Peyer's patch (tissue), 4 donors: ENCODE measurements around the genes WDR62, POLR2I, ZFP82 and ZNF345.

- PRO-cap = bidirectional peak, plus-strand start at chr19:36014538, minus-strand start at chr19:36014207
- RAMPAGE, long total RNA, 4 experiments = start-site peak on the plus strand in 2 of 4 experiments, at chr19:36014484-36014511 at its widest, 7 to 10 reads per replicate
These were observed 527 bp upstream of the ALKBH6 start for GRCh38 chr19:36014329-36015151.

DNA sequence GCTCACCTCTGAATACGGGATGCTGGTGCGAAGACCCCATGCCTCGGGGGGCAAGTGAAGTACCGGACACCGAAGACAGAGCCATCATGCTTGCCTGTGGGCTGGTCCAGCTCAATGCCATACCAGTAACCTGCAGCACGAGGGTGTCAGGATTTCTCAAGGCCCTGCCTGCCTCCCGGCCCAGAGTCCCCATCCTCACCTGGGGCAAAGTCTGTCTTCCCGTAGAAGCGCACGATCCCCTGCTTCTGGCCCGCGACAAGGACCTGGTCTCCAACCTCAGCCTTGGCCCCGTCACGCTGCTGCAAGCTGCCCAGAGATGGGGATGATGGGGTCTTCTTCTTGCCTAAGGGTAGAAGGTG is 3.6 kb upstream of the ALKBH6 start:
- PRO-cap = no peak
- RAMPAGE, long total RNA, 4 experiments = no peak in any of the 4 experiments

- PRO-cap = bidirectional peak, plus-strand start at chr19:36054893, minus-strand start at chr19:36054777
- RAMPAGE, long total RNA, 4 experiments = start-site peak on the plus strand in 2 of 4 experiments, at chr19:36054889-36055099 at its widest, 5 to 9 reads per replicate
These were observed at the start of gene WDR62 for GRCh38 chr19:36054835-36055438. TSS of gene WDR62 (plus strand) at chr19:36054897.

DNA sequence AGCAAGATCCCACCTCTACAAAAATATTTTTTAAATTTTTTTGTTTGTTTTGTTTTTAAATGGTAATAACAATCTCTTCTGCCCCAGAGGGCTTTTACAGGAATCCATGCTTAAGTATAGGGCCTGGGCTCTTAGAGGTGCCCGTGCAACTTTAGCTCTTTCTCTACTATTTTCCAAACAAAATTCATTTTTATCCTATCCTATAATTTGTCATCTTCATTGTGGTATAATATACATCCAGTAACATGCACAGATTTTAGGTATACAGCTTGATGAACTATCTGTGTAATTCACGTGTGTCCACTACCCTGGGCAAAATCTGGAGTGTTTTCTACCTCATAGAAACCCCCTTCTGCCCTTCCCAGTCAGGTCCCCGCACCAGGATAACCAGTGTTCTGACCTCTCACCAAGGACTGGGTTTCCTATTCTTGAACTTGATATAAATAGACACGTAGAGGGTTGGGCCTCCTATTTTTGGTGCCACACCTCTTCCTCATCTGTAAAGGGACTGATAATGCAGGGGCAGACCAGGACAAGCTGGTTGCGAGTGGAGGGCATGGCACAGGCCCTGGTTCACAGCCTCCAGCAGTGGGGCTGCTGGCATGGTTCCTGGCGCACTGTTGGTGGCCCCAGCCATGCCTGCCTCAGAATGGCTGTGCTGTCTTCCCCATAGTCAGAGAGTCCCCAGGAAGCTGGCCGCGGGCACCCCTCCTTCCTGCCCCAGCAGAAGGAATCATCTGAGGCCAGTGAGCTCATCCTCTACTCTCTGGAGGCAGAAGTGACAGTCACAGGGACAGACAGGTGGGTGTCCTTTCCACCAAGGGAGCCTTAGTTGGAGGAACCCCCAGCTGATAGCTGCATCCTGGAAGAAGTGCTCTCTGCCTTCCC is 10.6 kb upstream of the OVOL3 start:
- PRO-cap = no peak
- RAMPAGE, long total RNA, 4 experiments = no peak in any of the 4 experiments

GRCh38 chr19:36114678-36115093 is at the start of gene POLR2I:
TSS of gene POLR2I (minus strand) at chr19:36114875.
- PRO-cap = bidirectional peak, plus-strand start at chr19:36114949, minus-strand start at chr19:36114891
- RAMPAGE, long total RNA, 4 experiments = start-site peak on the minus strand in 4 of 4 experiments, at chr19:36114859-36114920 at its widest, 18 to 287 reads per replicate

DNA sequence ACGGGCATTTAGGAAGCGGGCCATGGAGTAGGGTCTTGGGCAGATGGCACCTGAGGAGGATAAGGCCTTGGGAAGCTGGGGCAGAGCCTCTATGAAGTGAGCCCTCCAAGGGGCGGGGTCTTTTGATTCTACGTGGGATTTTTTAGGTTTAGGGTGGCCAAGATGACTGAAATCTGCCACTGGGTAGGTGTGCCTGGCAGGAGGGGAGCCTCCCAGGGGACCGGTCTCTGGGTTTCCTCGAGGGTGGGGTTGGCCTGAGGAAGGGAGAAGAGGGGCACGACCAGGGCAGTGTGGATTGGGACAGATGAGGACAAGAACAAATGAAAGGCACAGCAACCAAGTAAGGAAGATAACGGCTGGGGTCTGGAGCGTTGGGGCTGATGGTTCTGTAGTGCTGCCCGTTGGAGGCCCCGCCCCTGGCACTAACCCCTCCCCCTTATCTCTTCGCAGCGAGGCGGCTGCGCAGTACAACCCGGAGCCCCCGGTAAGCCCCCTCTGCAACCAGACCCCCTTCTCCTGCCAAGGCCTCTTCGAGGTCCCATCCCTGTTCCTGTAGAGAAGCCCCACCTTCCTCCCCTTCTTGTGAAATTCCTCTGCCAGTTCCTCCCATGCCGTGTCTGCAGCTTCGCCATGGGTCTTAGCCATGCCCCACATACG is 2.1 kb downstream of the CAPNS1 start:
- PRO-cap = no peak
- RAMPAGE, long total RNA, 4 experiments = no peak in any of the 4 experiments

- PRO-cap = no peak
- RAMPAGE, long total RNA, 4 experiments = no peak in any of the 4 experiments
These were observed 277 bp downstream of the COX7A1 start for GRCh38 chr19:36152002-36152338.

DNA sequence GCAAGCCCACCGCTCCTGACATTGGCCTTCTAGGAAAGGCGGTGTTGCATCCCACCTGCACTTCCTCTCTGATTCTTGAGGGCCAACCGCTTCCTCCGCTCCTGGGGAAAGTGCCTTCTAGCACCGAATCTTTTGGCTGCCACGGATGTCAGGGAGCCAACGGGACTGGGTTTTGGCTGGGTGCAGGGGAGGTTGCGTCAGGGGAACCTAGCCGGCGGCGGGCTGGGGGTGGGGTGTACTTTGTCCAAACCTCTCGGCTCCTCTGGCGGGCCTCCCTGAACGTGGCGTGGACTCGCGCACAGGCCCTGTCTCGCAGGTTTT is 58.1 kb downstream of the ZNF146 start:
- PRO-cap = unidirectional peak, plus-strand start at position 197 of the sequence
- RAMPAGE, long total RNA, 4 experiments = no peak in any of the 4 experiments

DNA sequence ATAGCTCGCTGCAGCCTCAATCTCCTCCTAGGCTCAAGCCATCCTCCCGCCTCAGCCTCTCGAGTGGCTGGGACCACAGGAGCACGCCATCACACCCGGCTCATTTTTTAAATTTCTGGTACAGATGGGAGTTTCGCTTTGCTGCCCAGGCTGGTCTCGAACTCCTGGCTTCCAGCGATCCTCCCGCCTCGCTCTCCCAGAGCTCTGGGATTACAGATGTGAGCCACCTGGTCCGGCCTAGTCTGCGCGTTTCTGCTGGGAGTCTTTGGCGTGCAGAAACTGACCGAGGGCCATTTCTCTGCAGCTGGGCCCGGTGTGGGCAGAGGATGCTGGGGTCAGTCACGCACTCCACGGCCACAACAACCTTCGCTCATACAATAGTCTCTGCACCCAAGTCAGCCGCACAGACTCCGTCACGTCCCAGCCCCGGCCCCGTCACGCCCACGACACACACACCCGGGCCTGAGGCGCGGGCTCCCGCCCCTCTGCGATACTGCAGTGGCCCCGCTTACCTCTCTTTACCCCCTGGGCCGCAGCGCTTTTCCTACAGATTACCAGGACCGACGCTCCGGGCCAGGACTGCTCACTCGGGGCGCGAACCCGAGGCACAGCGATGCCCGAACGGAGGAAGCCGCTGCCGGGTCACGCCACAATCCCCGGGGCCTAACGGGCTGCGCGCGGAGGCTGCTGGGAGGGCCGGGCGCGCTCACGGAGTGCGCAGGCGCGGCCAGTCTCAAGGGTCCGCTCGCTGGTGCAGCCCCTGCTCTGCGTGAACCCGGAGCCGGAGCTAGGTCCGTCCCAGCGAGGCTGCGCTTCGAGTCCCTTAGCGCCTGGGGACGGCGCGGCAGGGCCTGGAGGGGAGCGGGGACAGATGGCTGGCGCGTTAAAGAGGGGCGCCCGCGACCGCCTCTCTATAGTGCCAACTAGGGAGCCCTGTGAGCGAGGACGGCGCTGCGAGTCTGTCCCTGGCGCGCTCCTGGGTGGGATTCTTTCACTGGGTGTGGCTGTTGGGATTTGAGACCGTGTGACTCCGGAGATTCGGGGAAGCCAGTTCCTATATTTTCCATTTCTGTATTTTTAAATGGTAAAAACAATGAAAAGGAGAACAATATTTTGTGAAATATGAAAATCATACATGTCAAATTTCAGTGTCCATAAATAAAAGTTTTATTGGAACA is at the start of gene ZFP82:
Gene ZFP82 (minus strand): TSS at position 665 of the 1,178 bp plus-strand sequence.
- PRO-cap = bidirectional peak, plus-strand start at position 736 of the sequence, minus-strand start at position 665 of the sequence
- RAMPAGE, long total RNA, 4 experiments = start-site peak on the minus strand in 3 of 4 experiments, centred at positions 652 to 666 of the sequence, 10 to 14 reads per replicate

DNA sequence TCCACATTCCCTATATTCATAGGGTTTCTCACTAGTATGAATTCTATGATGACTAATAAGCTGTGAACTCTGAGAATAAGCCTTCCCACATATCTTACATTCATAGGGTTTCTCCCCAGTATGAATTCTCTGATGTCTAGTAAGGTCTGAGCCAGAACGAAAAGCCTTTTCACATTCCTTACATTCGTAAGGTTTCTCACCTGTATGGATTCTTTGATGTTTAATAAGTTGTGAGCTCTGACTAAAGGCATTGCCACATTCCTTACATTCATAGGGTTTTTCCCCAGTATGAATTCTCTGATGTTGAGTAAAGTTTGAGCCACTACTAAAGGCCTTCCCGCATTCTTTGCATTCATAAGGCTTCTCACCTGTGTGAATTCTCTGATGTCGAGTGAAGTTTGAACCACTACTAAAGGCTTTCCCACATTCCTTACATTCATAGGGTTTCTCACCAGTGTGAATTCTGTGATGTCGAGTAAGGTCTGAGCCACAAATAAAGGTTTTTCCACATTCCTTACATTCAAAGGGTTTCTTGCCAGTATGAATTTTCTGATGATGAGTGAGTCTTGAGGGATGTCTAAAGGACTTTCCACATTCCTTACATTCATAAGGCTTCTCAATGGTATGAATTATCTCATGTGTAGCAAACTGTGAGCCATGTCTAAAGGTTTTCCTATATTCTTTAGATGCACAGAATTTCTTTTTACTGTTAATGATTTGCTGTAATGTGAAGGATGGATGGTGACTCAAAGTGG is 30.8 kb upstream of the ZFP82 start:
- PRO-cap = no peak
- RAMPAGE, long total RNA, 4 experiments = no peak in any of the 4 experiments

GRCh38 chr19:36689262-36689705 is 1.9 kb downstream of the ZNF567 start:
- PRO-cap = no peak
- RAMPAGE, long total RNA, 4 experiments = no peak in any of the 4 experiments

DNA sequence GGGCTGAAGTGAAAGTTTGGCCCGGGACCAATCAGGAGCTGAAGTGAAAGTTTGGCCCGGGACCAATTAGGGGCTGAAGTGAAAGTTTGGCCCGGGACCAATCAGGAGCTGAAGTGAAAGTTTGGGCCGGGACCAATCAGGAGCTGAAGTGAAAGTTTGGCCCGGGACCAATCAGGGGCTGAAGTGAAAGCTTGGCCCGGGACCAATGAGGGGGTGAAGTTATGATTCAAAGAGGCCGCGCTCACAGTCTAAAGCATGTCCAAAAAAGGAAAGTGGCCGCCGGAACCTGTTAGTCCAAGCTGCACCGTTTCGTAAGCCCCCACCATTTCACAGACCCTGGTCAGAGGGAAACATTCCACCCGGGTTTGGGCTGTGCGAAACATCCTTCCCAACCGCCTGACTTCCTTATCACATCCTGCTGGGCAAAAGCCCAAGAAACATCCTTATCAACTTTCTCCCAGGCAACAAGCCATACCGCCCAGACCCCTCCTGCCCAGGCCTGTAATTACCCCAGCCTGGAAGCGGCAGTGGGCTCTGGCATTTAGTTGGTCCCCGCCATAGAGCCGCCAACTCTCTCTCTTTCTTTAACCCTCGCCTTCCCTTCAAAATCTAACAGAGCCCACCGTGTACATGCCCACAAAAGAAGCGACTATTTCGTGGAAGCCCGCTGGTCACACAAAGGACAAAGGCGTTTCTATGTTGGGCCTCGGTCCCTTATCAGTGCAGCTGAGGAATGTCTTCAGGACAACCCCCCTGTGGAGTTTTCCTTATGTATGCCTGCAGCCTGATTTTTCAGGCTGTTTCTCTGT is 974 bp downstream of the ZNF850 start:
- PRO-cap = no peak
- RAMPAGE, long total RNA, 4 experiments = no peak in any of the 4 experiments

GRCh38 chr19:36850632-36851596 is at the start of gene ZNF345:
TSS of gene ZNF345 (plus strand) at chr19:36850876.
- PRO-cap = bidirectional peak, plus-strand start at chr19:36850896, minus-strand start at chr19:36850787
- RAMPAGE, long total RNA, 4 experiments = start-site peak on the plus strand in 4 of 4 experiments, at chr19:36850852-36850930 at its widest, 7 to 41 reads per replicate; start-site peak on the minus strand in 3 of 4 experiments, at chr19:36850751-36850810 at its widest, 11 to 23 reads per replicate

DNA sequence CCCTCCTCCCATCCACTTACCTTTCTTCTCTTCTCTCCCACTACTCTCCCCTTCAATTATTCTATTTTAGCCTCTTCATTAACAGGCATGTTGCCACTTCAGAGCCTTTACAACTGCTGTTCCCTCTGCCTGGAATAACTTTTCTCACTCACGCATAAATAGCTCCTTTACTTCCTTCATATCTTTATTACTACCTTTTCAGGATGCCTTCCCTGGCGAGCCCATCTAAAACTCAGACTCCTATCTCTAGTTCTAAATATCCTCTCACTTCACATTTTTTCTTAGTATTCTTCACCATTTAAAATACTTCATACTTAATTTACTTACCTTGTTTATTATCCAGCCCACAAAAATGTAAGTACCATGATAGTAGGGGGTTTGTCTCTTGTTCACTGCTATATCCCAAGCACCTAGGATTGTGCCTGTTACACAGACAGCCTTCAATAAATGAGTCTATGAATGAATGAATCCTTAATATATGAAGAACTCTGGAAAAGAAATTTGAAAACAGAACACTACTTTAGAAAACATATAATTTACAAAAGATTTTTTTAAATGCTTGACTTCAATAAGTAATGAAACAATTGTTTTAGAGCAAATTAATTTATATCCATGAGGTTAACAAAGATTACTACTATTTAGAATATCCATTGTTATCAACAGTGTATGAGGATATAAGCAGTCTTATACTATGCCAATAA is 2.1 kb downstream of the ZNF569 start:
- PRO-cap = no peak
- RAMPAGE, long total RNA, 4 experiments = no peak in any of the 4 experiments

GRCh38 chr19:37988751-37989331 is 81.8 kb downstream of the SIPA1L3 start:
- PRO-cap = no peak
- RAMPAGE, long total RNA, 4 experiments = no peak in any of the 4 experiments

DNA sequence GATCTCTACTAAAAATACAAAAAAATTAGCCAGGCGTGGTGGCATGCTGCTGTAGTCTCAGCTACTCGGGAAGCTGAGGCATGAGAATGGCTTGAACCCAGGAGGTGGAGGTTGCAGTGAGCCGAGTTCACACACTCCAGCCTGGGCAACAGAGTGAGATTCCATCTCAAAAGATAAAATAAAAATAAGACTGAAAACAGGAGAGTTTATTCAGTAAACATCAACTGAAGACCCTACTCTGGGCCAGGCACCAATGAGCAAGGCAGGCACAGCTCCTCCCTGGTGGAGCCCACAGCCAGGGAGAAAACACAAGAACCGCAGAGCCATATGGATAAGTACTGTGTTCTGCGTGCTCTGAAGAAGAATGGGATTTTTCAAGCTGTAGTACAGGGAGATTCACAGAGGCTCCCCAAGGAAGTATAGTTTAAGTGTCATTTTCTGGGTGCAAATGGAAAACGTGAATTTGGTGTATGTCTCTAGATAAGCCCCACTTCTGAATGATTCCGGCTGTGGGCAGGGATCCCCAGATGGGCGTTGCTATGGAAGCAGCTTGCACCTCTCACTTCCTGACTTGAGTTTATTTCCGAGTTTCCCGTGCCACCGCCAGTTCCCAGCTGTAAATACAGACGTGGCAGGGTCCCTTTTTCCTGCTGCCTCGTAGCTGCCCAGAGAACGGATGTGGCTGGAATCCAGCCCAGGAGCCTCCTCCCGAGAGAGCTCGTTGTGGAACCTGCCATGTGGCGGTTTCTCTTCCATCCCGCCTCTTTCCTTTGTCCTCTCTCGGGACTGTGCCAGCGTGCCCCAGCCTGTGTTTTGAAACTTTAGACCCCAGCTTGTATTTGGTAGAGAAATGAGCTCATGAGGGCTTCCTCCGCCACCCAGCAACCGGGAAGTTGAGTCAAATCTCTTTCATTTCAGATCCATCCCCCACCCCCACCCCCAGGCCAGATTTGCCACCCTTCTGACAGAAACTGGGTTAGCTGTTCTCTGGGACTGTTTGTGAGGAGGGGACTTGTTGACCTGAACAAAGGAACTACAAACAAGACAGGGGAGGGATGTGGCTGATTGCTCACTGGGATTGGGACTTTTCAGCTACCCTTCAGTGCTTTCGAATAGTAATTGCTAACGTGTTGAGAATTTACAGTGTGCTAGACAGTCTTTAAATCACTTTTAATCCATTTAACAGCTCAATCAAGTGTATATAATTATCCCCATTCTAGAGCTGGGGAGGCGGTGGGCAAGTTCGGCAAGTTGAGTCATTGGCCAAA is 96.4 kb downstream of the SIPA1L3 start:
- PRO-cap = no peak
- RAMPAGE, long total RNA, 4 experiments = no peak in any of the 4 experiments

- PRO-cap = bidirectional peak, plus-strand start at chr19:38004754, minus-strand start at chr19:38004611
- RAMPAGE, long total RNA, 4 experiments = no peak in any of the 4 experiments
These were observed 97.5 kb downstream of the SIPA1L3 start for GRCh38 chr19:38004474-38004879.

GRCh38 chr19:38023142-38023966 is 116.3 kb downstream of the SIPA1L3 start:
- PRO-cap = no peak
- RAMPAGE, long total RNA, 4 experiments = no peak in any of the 4 experiments

DNA sequence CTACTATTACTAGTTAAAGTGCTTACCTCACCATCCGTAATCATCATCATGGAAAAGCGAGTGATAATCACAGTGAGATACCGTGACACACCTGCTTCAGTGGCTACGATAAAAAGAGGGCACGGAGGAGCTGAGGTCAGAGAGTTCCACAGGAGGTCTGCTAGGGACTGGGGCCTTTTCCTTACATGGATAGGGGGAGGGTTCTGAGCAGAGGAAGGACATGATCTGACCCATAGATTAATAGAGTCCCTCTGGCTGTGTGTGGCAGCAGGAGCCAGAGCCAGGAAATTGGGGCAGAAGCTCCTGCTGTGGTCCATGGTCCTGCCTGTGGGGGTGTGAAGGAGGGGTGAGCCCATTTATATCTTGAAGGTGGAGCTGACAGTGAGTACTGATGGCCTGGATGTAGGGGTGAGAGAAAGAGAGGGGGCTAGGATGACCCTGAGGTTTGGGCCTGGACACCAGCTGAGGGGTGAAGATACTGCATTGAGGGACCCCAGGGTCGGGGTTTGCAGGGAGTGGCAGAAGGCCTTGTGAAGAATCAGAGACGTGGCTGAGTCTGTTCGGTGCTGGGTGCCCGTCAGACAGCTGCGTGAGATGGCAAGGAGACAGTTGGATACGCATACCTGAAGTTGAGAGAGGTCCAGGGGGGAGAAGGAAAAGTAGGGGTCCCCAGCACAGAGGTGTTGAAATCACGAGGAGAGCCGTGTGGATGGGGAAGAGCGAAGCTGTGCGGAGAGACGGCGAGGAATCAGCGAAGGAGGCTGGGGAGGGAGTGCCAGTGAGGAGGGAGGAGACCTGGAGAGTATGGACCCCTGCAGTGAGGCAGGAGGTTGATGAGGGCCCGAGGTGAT is 136.9 kb downstream of the SIPA1L3 start:
- PRO-cap = unidirectional peak, plus-strand start at position 736 of the sequence
- RAMPAGE, long total RNA, 4 experiments = no peak in any of the 4 experiments

- PRO-cap = no peak
- RAMPAGE, long total RNA, 4 experiments = no peak in any of the 4 experiments
These were observed 38.6 kb downstream of the DPF1 start for GRCh38 chr19:38185315-38185909.